Metastatic Breast Carcinoma in the Brain (tissue), 10 donors: Measurements from ENCODE around the gene SLC29A4.

DNA sequence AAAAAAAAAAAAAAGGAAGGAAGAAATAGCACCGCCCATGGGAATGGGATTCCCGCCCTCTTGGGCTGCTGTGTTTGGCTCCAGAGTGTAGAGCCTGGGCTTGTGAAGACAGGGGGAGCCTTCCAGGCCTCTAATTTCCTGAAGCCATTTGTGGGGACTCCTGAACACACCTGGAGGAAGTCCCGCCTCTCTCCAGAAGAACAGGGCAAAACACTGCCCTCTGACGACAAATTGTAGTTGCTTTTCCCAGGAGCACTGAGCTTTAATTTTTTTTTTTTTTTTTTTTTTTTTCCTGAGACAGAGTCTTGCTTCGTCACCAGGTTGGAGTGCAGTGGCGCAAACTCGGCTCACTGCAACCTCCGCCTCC is 42.8 kb downstream of the RBAK start:
- PRO-cap, 10 experiments, result peak in 3 of 10 experiments; most common minus-strand start position 199 of the sequence (in 2)

GRCh38 chr7:5203072-5203464 is 13.0 kb downstream of the WIPI2 start:
- PRO-cap, 10 experiments, result no peak in any of the 10 experiments

- PRO-cap, 10 experiments, result no peak in any of the 10 experiments
Measured at GRCh38 chr7:5217731-5218532, 27.9 kb downstream of the WIPI2 start.

DNA sequence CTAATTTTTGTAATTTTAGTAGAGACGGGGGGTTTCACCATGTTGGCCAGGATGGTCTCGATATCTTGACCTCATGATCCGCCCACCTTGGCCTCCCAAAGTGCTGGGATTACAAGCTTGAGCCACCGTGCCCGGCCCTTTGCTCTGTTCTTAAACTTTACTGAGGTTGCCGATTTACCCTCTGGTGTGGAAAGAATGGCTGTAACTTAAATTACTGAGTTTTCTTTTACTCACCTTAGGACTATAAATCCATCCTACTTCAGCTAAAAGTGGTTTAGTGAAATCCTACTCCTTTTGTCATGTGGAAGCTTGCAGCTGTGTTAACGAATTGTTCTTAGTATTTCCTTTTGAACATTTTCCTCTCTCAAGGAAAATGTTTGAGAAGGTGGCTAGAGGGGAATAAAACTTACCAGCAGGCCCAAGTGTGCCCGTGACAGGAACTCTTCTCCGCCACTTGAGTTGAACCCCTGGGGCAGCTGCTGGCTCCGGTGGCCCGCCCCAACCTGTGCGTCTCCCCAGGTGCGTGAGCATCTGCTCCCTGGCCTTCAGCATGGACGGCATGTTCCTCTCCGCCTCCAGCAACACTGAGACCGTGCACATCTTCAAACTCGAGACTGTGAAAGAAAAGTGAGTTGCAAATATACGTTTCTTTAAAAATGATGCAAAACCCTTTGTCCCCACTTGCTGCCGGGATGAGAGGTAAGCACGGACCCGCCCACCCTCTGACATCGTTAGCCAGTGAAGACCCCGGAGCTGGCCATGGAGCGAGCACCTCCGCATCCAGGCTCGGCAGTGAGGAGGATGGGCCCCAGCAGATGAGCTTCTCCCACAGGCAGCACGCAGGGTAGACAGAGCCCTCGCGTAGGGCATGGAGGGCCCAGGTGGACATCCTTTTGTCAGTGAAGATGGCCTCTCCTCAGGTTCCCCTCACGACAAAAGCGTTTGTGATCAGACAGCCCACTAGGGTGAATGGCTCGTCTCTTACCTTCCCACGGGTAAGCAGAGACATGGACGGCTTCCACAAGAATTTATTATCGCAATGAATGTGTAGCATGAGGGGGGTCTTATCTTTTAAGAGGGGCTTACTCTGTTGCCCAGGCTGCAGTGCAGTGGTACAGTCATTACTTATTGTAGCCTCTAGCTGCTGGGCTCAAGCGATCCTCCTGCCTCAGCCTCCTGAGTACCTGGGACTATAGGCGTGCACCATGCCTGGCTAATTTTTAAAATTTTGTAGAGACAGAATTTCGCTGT is 35.7 kb downstream of the WIPI2 start:
- PRO-cap, 10 experiments, result no peak in any of the 10 experiments

GRCh38 chr7:5226866-5227578 is 37.0 kb downstream of the WIPI2 start:
- PRO-cap, 10 experiments, result no peak in any of the 10 experiments

GRCh38 chr7:5230308-5231122 is 40.5 kb downstream of the WIPI2 start:
- PRO-cap, 10 experiments, result no peak in any of the 10 experiments

DNA sequence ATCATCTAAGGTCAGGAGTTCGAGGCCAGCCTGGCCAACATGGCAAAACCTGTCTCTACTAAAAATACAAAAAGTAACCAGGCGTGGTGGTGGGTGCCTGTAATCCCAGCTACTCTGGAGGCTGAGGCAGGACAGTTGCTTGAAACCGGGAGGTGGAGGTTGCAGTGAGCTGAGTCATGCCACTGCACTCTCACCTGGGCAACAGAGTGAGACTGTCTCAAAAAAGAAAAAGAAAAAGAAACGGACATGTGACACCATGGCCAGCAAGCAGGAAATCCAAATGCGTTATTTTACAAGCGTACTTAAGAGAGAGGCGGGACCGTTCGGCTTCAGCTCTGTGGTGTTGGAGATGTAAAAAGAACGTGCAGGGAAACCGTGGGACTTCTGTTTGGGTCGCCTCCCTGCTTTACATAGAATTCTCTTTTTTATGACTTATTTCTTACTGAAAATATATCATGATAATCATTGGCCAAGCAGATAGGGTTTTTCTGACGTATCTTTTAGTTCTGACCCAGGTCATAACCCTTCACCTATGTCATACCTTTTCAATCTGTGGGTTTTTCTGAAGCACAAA is 45.2 kb downstream of the WIPI2 start:
- PRO-cap, 10 experiments, result no peak in any of the 10 experiments

- PRO-cap, 10 experiments, result peak in 9 of 10 experiments; most common plus-strand start chr7:5282918 (in 9); most common minus-strand start chr7:5283048 (in 5)
Measured at GRCh38 chr7:5282776-5283430, at the start of gene SLC29A4. TSS of gene SLC29A4 (plus strand) at chr7:5282943.

DNA sequence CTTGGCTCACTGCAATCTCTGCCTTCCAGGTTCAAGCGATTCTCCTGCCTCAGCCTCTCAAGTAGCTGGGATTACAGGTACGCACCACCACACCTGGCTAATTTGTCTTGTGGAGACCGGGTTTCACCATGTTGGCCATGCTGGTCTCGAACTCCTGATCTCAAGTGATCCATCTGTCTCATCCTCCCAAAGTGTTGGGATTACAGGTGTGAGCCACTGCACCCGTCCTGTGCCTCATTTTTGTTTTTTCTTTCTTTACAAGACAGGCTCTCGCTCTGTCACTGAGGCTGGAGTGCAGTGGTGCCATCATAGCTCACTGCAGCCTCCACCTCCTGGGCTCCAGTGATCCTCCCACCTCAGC is 21.8 kb downstream of the SLC29A4 start:
- PRO-cap, 10 experiments, result peak in 1 of 10 experiments; most common minus-strand start position 238 of the sequence (in 1)

- PRO-cap, 10 experiments, result peak in 2 of 10 experiments; most common plus-strand start chr7:5407943 (in 1); most common minus-strand start chr7:5407561 (in 1)
Measured at GRCh38 chr7:5407346-5408237, 16.0 kb downstream of the TNRC18 start.

DNA sequence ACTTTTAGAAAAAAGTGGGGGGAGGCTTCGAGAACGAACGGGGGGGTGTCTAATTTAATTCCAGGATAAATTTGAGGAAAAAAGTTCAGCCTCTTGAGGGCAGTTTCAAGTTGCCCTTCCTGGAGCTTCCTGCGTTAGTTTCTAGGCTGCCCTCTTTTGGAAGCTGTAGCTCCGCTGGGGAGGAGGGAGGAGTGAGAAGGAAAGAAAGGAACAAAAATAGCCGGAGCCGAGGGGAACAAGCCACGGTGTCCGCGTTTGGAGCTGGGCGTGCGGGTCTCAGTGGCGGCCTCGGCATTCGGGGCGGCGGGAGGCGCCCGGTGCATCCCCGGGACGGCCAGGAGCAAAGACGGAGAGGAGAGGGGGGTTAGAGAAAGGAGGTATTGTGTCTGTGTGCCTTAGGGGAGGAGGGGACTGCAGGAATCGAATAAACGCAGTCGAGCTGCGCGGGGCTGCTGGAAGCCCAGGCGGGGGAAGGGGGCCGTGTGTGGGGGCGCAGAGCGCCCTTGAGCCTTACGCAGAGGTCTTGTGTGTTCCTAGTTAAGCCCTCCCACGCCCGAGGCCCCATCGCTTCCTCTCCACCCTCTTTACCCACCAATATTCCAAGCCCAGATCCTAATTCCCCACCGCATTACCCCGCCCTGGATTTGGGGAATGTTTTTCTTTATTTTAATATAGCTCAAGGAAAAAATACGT is 2.0 kb upstream of the TNRC18 start:
- PRO-cap, 10 experiments, result peak in 10 of 10 experiments; most common plus-strand start position 433 of the sequence (in 9); most common minus-strand start position 426 of the sequence (in 9)

DNA sequence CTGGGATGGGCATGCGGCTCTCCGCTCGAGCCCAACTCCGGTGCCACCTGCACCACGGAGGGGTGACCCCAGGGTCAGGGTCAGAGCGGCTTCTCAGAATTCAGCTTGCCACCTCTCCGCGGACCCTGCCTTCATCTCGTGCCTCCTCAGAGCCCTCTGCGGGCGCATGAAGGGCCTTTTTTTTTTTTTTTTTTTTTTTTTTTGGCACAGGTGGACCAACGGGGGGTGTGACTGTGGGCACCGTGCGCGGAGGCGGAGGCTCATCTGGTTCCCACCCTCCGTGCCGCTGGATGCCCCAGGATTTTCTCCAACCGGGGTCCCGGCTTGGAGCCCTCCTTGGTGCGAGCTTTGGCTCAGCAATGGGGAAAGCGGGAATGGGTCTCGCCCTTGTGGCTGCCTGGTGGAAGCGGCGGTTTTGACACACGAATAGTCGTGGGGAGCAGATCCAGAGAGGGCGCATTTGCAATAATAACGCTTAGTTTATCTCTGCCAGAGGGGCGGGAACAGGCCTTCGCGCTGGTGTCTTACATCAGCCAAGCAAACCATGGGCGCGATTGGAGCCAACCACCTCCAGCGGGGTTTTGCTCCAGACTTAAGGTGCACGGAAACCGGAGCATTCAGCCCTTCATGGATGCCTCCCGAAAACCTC is 5.0 kb upstream of the TNRC18 start:
- PRO-cap, 10 experiments, result peak in 8 of 10 experiments; most common plus-strand start position 263 of the sequence (in 8); most common minus-strand start position 140 of the sequence (in 6)

DNA sequence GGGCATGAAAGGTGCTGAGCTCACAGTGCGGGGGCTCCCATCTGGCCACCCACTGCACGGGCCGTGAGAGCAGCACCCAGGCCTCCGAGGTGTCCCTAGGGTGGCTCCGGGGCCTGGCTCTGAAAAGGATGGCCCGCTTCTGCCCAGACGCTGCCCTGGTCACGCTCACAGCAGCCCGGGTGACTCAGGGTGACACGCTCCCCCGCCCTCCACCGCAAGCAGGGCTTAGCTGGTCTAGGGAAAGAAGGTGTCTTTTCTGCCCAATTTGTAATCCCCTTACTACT is 18.5 kb downstream of the FBXL18 start:
- PRO-cap, 10 experiments, result no peak in any of the 10 experiments

DNA sequence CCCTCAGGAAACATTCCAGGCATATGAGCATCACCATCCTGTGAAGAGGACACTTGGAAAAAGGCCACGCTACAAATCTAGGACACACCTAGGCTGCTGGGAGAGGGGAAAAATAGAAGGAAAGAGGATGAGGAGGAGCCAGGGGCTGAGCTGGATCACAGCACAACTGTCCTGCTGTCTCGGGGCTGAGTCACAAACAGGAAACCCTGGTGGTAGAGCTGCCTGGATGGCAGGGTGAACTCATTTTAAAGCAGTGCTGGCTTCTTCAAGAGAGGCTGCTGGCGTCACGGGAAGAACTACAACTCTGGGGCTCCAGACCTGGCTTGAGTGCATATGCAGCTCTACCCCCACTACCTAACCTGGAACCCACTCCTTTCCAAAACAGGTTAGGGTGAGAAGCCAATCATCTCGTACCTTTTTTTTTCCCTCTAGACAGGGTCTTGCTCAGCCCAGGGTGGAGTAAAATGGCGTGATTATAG is 37.4 kb downstream of the FSCN1 start:
- PRO-cap, 10 experiments, result peak in 1 of 10 experiments; most common plus-strand start position 268 of the sequence (in 1)

- PRO-cap, 10 experiments, result no peak in any of the 10 experiments
Measured at GRCh38 chr7:5691670-5691884, 89.9 kb downstream of the RNF216 start.

DNA sequence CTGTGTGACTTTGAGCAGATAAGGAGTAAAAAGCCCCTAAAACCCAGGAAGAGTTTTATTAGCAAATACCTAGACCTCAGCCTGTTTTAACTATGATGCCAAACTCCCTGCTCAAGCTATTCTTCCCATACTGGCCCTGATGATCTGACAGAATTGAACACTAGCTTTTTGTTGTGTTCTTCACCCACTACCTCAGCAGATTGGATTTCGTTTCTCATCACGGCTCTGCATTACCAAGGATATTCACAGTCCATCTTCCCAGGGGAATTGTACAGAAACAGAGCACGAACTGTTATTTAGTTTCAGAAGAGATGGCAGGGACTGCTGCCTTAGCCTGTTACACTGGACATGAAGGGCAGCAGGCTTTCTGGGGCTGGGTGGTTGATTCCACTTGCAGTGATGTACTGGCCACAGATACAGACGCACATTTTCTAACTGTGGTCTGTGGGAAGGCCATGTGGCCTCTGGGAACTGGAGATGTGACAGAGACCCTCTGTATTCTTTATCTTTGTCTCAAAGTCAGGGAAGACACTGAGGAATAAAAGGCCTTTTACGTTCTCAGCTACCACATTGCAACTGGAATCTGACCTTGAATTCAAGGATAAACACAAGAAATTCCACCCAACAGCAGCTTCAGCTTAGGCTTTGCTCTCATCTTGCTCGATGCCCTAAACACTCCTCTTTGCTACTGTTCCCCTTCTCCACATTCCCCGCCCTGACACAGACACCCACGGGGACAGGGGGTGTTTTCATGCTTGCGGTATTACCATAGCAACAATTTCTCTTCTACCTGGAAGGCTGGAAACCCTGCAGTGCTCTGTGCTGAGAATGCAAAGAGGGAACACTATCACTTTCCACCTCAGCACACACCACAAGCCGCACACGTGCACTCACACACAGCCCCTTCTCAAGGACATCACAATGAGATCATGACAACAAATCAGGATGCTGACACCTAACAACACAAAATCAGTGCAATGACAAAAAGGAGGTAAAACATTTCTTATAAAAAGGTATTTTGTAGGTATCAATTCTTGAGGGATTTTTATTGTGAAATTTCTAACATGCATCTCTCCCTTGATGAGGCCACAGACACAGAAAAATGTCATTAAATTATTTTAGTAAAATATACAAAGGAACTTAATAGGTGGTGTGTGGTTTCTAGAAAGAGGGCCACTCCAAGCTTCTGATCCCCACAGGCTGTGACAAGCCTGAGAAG is 81.7 kb downstream of the RNF216 start:
- PRO-cap, 10 experiments, result no peak in any of the 10 experiments

DNA sequence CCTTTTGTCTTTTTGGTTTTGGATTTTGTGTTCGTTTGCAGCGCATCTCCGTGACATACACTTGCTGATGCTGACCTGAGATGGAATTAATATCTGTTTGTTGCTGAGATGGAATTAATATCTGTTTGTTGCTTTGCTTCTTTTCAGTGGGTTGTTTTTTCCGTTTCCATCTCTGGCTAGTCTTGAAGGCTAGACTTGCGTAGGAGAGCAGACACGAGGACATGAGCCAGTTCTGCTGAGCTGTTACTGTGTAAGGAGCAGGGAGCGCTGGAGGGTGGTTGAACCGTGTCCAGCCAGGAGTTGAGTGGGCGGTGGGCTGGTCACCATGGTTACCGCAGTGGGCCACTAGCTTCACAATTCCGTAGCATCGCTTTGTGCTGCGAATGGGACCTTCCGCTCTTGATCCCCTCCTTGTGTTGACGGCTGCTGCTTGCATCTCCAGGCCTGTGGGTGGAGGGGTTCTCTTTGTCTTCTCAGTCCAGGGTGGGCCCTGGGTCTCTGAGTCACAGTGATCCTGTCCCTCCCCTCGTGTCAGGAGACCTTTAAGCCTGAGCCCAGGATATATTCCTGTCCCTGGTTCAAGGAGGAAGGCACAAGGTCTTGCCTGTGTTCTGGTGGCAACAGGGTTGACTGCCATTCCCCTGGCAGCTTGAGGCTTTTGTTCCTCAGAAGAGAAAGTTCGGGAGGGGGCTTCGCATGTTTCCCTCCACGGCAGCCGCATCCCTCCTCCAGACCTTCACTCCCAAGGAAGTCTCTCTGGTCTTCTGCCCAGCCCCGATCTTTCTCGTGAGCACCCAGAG is 49.4 kb upstream of the OCM start:
- PRO-cap, 10 experiments, result no peak in any of the 10 experiments

DNA sequence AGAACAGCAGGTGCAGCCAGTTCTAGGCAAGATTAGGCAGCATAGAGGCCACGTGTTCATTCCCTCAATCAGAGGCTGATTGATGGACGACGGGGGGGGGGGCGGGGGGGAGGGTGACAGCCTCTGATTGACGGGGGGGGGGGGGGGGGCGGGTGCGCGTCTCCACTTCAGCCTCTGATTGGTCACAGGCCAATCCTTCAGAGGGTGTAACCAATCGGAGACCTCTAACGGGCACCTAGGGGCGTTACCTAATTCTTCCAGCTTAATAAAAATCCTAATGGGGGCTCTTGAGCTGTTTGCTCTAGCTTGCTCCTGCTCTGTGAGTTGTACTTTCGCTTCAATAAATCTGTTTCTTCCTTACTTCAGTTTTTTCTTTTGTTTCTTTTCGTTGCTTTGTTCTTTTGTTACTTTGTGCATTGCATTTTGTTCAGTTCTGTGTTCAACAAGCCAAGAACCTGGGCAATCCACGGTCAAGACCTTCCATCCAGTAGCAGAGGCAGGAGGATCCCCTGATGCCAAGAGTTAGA is 1.0 kb upstream of the CCZ1 start:
- PRO-cap, 10 experiments, result peak in 3 of 10 experiments; most common plus-strand start position 295 of the sequence (in 3)

GRCh38 chr7:5923561-5923891 is 25.0 kb downstream of the CCZ1 start:
- PRO-cap, 10 experiments, result no peak in any of the 10 experiments

DNA sequence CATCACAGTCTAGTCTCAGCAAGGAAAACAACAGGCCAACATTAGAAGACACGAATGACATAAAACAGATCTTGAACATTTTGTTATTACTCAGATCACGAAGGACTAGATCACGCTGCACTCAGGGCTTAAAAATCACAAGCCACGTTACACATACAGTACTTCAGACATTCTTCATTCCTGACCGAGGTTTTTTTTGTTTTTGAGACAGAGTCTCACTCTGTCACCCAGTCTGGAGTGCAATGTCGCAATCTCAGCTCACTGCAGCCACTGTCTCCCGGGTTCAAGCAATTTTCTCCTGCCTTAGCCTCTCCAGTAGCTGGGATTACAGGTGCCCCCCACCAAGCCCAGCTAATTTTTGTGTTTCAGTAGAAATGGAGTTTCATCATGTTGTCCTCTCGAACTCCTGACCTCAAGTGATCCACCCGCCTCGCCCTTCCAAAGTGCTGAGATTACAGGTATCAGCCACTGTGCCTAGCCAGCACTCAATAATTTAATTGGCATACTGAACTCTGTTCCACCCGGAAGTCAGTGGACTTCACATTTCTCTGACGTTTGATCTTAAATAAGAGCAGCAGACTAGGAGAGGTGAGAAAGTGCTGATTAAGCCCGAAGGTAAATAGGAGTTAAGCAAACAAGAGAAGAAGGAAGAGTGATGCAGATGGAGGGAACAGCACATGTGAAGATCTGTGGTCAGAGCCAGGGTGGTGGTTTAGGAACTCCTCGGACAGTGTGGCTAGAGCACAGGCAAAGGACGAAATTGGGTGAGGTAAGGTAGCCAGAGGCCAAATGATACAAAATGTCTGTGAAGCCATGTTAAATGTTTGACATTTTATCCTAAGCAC is 3.5 kb downstream of the AIMP2 start:
- PRO-cap, 10 experiments, result no peak in any of the 10 experiments